Cardiac fibroblast (primary cell): Measurements from ENCODE around the genes BTBD2 and MKNK2.

GRCh38 chr19:1606259-1606486, 911 bp upstream of the UQCR11 start:
- RRBS: no CpG with 5 or more reads among the region's 8 CpGs

DNA sequence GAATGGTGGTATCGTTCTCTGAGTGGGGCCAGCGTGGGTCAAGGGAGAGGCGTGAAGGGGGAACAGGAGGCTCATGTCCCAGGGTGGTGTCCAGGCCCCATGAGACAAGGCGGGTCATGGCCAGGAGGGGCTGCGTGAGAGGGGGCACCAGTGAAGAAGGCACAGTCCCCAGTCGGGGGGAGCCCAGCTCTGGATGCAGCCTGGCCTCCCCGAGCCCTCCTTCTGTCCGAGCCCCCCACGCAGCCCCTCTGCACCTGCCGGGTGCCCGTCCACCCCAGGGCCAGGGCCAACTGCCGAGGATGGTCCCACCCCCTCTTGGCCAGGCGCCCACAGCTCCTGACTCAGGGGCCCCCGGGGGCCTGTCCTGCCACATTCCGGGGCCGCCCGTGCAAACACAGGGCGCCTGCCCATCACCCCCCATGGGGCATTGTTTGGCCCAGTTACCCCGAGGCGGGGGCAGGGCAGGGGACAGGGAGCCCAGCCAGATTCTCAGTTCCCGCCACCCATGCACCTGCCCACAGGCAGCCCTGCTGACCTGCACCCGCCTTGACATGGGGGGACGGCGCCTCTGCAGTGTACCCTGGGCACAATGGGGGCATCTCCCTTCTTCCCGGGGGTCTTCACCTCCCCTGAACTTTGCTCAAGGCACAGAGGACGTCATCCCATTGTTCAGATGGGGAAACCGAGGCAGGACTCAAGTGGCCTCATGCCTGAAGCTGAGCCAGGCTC, 5.3 kb upstream of the TCF3 start:
- RRBS: 61% methylated on average over 4 of the region's 27 CpGs

- RRBS: no CpG with 5 or more reads among the region's 11 CpGs
These were observed 13.4 kb downstream of the ONECUT3 start for GRCh38 chr19:1766675-1767097.

- RRBS: under 1% methylated on average over 9 of the region's 41 CpGs
These were observed 1.2 kb downstream of the KLF16 start for GRCh38 chr19:1862031-1862685.

- RRBS: 80% methylated on average over 10 of the region's 49 CpGs
These were observed 3.1 kb downstream of the ABHD17A start for GRCh38 chr19:1881797-1883051.

- RRBS: no CpG with 5 or more reads among the region's 11 CpGs
These were observed 716 bp upstream of the ADAT3 start for GRCh38 chr19:1904349-1905016.

- RRBS: no CpG with 5 or more reads among the region's 10 CpGs
These were observed 17.7 kb downstream of the CSNK1G2 start for GRCh38 chr19:1958782-1959056.

GRCh38 chr19:1980332-1981268, 34.9 kb downstream of the BTBD2 start:
- RRBS: 95% methylated on average over 5 of the region's 56 CpGs

- RRBS: 5% methylated on average over 18 of the region's 89 CpGs
These were observed at the start of gene BTBD2 for GRCh38 chr19:2014862-2016025. TSS of gene BTBD2 (minus strand) at chr19:2015714.

DNA sequence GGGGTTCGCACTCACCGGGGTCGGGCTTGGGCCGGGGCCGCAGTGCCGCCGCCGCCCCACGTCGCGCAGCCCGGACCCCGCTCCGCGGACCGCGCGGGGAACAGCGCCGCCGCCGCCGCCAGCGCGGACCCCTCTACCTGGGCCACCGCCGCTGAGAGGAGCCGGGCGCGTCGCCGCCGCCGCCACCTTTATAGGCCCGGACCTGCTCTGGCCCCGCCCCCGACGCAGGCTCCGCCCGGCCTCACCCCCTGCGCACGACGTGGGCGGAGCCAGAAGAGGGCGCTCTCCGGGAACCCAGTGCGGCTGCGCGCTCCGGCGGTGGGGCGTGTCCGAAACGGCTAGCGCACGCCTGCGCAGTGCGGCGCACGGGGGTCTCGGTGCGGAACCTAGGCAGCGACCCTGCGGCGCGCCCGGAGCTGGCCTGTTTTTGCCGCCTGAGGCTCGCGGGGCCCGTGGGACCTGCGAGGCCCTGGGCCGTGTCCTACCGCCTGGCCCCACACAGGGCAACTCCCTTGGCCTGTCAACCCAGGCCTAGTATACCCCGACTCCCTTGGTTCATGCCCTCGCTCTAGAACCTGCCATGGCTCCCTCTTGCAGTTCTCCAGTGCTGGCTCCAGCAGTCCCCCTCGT, at the start of gene MKNK2:
MKNK2 (minus strand) TSS at position 164 of the 630 bp plus-strand sequence.
- RRBS: 1% methylated on average over 33 of the region's 77 CpGs

GRCh38 chr19:2051711-2052829, 1.0 kb upstream of the MKNK2 start:
- RRBS: no CpG with 5 or more reads among the region's 20 CpGs

GRCh38 chr19:2097343-2097894, 704 bp downstream of the IZUMO4 start:
- RRBS: 29% methylated on average over 9 of the region's 22 CpGs

DNA sequence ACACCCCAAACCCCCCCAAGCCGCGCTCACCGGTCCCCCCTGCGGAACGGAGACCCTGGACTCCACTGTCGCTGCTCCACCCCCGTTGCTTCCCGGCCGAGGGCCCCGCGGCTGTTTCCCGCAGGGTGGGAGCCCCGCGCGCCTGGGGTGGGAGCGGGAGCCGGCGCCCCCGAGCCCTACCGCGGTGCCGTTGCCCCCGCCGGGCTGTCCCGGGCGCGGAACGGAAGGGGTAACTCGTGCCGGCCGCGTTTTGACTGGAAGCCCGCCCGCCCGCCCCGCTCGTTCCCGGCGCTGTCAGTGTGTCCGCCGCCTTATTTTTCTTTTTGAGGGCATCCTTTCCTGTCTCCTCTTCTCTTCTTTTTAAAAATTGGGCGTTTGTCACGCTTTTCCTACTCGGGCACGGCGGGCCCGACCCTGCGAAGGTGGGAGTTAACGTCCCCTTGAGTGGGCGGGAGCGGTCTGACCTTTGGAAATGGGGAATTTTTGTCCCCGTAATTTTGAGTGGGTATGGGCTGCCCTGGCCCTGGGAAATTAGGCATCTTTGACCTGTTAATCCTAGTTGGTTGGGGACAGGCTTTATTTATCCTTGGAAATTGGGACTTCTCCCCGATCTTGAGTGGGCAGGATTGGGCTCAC, 711 bp downstream of the DOT1L start:
- RRBS: 1% methylated on average over 30 of the region's 53 CpGs

DNA sequence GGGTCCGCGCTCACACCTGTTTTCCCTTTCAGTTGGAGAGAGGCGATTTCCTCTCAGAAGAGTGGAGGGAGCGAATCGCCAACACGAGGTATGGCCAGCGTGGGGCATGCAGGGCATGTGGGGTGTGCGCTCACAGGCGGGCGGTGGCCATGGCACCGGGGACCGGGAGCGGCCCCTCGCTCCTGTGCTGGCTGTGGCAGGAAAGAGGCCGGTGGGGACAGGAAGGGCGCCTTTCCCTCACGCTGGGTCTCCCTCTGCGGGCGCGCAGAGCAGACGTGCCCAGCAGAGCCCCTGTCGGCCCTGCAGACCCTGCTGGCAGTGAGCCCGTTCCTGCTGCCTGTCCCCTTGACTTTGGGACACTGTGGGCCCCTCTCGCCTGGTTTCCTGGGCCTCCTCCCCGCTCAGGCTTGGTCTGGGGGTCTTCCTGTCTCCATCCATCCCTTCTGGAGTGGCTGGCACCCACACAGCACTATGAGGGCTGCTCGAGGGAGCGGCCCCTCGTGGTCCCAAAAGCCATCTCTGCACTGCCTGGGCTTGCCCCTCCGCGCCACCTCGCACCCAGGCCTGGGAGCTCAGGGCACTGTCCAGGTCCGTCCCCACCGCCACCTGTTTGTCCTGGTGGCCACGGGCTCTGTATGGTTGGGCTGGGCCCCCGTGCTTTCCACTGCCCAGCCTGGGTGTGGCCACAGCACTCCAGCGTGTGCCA, 36.1 kb downstream of the PLEKHJ1 start:
- RRBS: 100% methylated on average over 4 of the region's 36 CpGs

- RRBS: no CpG with 5 or more reads among the region's 14 CpGs
These were observed 600 bp downstream of the JSRP1 start for GRCh38 chr19:2255478-2256155.

DNA sequence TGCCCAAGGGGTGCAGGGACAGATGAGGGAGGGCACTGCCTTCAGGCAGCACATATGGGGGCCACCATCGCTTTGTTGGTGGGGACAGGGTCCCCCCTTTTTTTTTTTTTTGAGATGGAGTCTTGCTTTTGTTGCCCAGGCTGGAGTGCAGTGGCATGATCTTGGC, 10.0 kb downstream of the PEAK3 start:
- RRBS: no CpG with 5 or more reads among the region's 1 CpG

- RRBS: no CpG with 5 or more reads among the region's 60 CpGs
These were observed 3.4 kb downstream of the LSM7 start for GRCh38 chr19:2324473-2325924.

- RRBS: 44% methylated on average over 1 of the region's 14 CpGs
These were observed 3.8 kb downstream of the SPPL2B start for GRCh38 chr19:2332251-2332785.

GRCh38 chr19:2423043-2423596, 4.3 kb downstream of the TIMM13 start:
- RRBS: no CpG with 5 or more reads among the region's 12 CpGs

GRCh38 chr19:2437874-2438282, 10.5 kb upstream of the TIMM13 start:
- RRBS: no CpG with 5 or more reads among the region's 16 CpGs